Parietal lobe (tissue), 2 donors: ENCODE results near the genes HARS2, PCDHA10, PCDHA12, PCDHB10, TAF7, PCDHGA8 and PCDHGA11.

GRCh38 chr5:140317950-140318318 lies 15.0 kb upstream of the PFDN1 start:
- RAMPAGE, long total RNA = no peak

- RAMPAGE, long total RNA = no peak
Observed at GRCh38 chr5:140401975-140402394, 352 bp downstream of the ANKHD1 start.

GRCh38 chr5:140515298-140515633 lies 32.2 kb upstream of the EIF4EBP3 start:
- RAMPAGE, long total RNA = no peak

GRCh38 chr5:140555673-140556383 lies 1.4 kb downstream of the SRA1 start:
- RAMPAGE, long total RNA = no peak

DNA sequence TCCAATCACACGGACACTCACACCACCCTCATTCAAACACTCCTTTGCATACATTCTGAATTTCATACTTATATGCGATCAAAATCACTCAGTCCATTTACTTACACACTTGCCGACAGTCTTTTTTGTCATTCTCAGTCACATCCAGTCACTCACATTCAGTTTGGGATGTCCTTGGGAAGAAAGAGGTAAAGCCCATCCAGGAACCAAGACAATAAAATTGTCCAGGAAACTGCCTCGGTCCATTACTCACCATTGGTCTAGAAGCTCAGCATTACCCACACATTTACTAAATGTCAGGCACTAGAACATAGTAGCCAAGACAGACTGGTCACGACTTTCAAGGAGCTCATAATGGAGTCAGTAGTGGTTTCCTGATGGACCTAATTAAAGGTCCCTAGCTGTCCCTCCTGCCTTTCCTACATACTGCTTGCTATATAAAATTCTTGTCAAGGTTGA lies 589 bp downstream of the SLC35A4 start:
- RAMPAGE, long total RNA = no peak

GRCh38 chr5:140633792-140634031 lies 737 bp upstream of the CD14 start:
- RAMPAGE, long total RNA = no peak

DNA sequence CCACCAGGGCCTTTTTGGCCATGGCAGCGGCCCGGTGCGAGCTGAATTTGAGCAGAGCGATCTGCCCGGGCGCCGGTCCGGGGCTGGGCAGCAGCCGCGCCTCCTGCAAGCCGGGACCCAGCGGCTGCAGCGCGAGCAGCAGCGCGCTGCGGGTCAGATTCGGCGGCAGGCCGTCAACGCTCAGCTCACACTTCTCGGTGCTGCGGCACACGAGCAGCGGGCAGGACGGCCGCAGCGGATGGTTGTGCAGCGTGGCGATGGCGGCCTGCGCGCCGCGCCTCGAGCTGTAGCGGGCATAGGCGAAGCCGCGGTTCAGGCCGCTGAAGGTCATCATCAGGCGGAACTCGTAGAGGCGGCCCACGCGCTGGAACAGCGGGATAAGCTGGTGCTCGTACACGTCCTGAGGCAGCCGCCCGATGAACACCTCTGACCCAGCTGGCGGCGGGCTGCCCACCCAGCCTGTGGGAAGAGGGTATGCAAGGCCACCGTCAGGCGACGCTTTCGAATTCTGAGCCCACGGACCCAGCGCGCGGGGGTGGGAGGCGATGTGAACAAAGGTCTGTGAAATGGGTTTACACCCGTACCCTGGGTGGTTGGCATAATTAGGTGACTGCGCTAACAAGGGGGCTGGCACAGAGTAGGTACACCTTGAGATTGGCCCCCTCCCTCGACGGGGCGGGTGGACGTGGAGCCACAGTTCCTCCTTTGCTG lies 773 bp downstream of the DND1 start:
- RAMPAGE, long total RNA = no peak

DNA sequence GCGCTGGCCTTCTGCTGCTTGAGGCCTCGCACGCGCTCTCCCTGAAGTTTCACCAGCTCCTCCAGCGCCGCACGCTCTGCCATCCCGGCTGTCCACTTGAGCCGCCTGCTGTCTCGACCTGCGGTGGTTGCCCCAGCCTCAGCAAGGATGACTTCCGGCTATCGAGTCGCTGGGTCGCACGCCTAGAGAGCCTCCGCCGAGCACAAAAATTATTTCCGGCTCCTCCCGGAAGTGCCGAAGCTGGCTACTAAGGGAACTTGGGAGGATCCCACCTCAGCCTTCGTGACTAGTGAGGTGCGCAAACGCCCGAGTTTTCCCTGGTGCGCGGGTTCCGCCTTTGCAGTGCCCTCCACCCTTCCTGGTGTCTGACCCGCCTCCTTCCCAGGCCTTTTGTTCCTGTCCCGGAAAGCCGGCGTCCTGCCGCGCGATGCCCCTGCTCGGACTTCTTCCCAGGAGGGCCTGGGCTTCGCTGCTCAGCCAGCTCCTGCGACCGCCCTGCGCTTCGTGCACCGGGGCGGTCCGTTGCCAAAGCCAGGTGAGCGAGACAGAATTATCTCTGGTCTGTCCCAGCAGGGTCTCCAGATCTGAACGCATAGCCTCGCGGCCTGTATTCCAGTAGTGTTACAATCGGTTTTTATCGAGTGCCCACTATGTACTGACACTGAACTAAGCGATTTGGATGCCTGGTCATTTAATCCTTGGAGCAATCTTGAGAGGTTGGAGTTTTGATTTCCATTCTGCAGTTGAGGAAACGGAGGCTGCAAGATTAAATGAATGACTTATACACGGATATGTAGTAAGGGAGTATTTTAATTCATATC lies at the start of gene HARS2:
HARS2 (plus strand) TSS at position 234 of the 821 bp plus-strand sequence.
- RAMPAGE, long total RNA = no peak

GRCh38 chr5:140855581-140856891 lies at the start of gene PCDHA10:
Gene PCDHA10 (plus strand): TSS chr5:140855897.
- RAMPAGE, long total RNA = no peak

GRCh38 chr5:140875063-140876250 lies at the start of gene PCDHA12:
Gene PCDHA12 (plus strand): TSS chr5:140875308.
- RAMPAGE, long total RNA = no peak

DNA sequence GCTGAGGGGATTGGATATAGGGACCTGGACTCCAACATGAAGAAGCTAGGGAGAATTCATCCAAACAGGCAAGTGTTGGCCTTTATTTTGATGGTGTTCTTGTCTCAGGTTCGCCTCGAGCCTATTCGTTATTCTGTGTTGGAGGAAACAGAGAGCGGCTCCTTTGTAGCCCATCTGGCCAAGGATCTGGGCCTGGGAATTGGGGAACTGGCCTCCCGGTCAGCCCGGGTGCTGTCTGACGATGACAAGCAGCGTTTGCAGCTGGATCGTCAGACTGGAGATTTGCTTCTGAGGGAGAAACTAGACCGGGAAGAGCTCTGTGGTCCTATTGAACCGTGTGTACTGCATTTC lies 320 bp downstream of the PCDHB4 start:
- RAMPAGE, long total RNA = no peak

- RAMPAGE, long total RNA = no peak
Observed at GRCh38 chr5:141191987-141192759, at the start of gene PCDHB10. Gene PCDHB10 (plus strand): TSS chr5:141192353.

GRCh38 chr5:141320683-141321437 lies at the start of gene TAF7:
Gene TAF7 (minus strand): TSS chr5:141320784.
- RAMPAGE, long total RNA = start-site peak on the minus strand at chr5:141320734-141320772, 86 and 22 reads in 2 replicates

DNA sequence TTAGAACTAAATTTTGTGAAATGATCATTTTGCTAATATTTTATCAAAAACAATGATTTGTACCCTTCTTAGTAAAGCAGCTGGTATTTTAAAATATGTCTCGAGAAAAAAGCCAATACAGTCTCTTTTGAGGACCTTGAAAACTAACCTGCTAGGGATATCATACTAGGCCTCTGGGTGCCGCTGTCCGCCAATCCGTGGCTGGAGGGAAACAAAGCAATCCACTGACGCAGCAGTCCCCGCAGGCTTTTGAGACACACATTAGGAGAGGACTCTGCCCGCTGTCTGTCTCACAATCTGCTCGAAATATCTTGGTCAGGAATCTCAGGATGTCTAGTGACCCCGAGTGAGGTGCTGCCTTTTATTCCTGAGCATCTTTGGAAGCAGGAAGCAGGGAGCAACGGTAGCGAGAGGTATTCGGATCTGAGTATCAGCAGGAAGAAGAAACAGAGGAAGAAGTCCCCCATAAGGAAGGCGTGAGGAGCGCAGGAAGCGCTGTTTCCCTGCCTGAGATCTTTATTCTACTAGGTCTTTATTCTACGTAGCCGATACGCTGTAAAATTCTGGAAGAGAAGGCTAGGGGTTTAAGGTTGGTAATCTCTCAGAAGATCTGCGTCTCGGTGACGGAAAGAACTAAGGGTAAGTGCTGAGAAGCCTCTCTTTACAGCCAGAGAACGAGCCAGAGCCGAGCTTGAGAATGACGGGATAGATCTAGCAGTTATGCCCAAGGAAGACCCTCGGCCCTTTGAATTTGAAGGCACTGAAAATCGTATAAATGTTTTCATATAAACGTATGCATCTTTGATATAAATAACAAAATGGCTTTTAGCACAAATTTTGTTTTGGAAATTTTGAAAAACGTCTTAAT lies 4.1 kb upstream of the PCDHGA1 start:
- RAMPAGE, long total RNA = no peak

GRCh38 chr5:141355138-141355629 lies 363 bp downstream of the PCDHGA4 start:
- RAMPAGE, long total RNA = no peak

DNA sequence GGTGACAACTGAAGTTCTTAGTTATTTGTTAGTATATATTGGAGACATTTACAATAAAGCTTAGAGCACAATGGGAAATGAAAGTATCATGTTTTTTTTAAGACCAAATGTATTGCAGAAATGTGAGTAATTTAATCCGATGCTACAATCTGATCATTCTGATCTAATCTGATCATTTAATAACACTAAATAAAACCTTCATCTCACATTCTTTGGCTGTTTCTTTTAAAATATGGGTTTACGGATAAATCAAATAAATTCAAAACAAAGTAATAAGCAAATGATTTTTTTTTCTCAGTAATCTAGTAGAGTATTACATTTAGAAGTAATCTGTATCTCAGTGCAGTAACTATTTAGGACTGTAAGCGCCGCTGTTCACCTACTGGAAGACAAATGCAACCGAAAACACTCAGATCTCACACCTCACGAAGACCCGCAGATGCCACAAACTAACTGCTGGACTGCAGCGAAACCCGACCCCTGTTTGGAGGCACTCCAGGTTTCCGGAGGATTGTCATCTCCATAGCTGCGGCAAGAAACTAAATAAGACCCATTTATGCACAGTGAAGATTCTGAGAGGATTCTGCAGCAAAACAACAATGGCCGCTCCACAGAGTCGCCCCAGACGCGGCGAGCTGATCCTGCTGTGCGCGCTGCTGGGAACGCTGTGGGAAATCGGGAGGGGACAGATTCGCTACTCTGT lies at the start of gene PCDHGA8:
PCDHGA8 (plus strand) TSS at position 419 of the 703 bp plus-strand sequence.
- RAMPAGE, long total RNA = no peak

DNA sequence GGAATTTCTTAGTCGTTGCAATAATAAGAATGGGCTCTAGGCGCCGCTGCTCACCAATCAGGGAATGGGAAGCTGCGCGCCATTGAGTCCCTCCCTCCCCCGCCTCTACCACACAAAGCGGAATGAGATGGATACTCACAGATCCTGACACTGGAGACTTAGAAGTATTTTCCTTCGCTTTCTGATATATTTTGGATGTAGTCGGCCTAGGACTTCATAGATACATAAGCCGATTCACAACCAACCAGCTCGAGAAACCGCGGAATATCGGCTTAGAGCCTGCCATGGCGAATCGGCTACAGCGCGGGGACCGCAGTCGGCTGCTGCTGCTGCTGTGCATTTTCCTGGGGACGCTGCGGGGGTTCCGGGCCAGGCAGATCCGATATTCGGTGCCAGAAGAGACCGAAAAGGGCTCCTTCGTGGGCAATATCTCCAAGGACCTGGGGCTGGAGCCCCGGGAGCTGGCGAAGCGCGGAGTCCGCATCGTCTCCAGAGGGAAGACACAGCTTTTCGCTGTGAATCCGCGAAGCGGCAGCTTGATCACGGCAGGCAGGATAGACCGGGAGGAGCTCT lies at the start of gene PCDHGA11:
PCDHGA11 (plus strand) TSS at position 108 of the 573 bp plus-strand sequence.
- RAMPAGE, long total RNA = no peak

- RAMPAGE, long total RNA = no peak
Observed at GRCh38 chr5:141506621-141507594, 18.0 kb downstream of the PCDHGC5 start.

- RAMPAGE, long total RNA = no peak
Observed at GRCh38 chr5:141527078-141527814, 38.4 kb downstream of the PCDHGC5 start.

DNA sequence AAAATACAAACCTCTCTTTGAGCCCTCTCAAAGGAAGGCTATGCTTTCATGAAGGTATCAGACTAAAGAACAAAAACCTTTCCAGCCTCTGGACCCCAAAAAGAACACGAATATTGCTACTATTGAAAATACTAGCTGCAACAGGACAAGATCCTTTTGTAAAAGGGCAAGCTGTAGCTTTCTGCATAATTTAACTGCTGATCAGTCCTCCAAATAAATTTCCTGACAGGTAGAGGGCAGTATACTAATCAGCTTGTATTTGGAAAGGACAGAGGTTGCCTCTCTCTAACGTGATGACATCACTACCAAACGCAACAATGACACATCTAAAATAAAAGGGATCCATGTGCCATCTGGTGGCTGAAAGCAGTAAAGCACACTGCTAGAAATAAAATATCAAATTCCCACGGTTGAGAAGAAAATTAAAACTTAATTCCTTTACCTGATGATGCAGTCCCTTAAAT lies 54.7 kb downstream of the DIAPH1 start:
- RAMPAGE, long total RNA = no peak